ENCODE measurements around a stretch of chr13.

DNA sequence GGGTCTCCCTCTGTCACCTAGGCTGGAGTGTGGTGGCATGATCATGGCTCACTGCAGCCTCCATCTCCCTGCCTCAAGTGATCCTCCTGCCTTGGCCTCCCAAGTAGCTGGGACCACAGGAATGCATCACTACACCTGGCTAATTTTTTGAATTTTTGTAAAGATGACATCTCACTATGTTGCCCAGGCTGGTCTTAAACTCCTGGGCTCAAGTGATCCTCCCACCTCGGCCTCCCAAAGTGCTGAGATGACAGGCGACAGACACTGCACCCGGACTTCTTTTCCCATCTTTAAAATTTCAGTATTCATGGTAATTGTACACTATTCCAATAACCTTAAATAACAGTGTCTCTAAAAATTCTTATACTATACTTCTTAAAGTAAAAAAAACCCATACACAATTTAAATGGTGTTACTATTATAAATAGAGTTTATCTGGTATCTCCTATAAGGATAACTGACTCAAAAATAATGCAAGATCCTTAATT, 89.1 kb downstream of the ELF1 start:
- PRO-cap, result no peak

DNA sequence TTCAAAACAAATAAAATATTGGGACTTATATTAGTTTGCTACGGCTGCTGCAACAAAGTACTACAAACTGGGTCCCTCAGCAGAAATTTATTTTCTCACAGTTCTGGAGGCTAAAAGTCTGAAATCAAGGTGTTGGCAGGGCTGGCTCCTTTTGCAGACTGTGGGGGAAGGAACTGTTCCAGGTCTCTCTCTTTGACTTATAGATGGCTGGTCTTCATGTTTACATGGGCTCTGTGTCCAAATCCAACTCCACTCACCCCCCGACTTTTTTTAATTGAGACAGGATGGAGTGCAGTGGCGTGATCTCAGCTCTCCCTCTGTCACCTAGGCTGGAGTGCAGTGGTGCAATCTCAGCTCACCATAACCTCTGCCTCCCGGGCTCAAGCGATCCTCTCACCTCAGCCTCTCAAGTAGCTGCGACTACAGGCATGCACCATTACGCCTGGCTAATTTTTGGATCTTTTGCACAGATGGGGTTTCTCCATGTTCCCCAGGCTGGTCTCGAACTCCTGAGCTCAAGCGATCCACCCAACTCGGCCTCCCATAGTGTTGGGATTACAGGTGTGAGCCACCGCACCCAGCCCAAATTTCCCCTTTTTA, 54.8 kb downstream of the ELF1 start:
- PRO-cap, result no peak

GRCh38 chr13:40978675-40979270, 40.3 kb downstream of the ELF1 start:
- PRO-cap, result no peak

DNA sequence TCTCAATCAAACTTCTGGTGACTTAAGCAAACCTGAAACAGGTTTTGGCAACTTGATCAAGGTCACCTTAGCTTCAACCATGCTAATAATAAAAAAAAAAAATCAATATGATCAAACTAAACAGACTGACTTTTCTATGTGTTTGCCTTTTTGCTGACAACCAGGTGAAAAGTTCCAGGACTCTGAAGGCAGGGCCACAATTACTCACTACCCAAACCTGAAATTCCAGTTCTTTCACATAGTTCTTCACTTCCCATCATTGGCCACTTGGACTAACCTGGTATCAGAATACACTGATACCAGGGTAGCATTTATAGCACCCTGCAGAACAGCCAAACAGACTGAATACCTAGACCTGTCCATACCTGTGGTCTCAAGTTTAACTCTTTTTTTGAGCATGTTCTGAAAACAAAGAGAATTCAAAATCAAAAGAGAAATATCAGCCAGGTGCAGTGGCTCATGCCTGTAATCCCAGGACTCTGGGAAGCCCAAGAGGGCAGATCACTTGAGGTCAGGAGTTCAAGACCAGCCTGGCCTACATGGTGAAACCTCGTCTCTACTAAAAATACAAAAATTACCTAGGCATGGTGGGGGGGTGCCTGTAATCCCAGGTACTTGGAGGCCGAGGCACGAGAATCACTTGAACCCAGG, 25.1 kb downstream of the ELF1 start:
- PRO-cap, result no peak

GRCh38 chr13:40994709-40995658, 24.1 kb downstream of the ELF1 start:
- PRO-cap, result no peak

GRCh38 chr13:41024575-41025197, 5.6 kb upstream of the ELF1 start:
- PRO-cap, result no peak

DNA sequence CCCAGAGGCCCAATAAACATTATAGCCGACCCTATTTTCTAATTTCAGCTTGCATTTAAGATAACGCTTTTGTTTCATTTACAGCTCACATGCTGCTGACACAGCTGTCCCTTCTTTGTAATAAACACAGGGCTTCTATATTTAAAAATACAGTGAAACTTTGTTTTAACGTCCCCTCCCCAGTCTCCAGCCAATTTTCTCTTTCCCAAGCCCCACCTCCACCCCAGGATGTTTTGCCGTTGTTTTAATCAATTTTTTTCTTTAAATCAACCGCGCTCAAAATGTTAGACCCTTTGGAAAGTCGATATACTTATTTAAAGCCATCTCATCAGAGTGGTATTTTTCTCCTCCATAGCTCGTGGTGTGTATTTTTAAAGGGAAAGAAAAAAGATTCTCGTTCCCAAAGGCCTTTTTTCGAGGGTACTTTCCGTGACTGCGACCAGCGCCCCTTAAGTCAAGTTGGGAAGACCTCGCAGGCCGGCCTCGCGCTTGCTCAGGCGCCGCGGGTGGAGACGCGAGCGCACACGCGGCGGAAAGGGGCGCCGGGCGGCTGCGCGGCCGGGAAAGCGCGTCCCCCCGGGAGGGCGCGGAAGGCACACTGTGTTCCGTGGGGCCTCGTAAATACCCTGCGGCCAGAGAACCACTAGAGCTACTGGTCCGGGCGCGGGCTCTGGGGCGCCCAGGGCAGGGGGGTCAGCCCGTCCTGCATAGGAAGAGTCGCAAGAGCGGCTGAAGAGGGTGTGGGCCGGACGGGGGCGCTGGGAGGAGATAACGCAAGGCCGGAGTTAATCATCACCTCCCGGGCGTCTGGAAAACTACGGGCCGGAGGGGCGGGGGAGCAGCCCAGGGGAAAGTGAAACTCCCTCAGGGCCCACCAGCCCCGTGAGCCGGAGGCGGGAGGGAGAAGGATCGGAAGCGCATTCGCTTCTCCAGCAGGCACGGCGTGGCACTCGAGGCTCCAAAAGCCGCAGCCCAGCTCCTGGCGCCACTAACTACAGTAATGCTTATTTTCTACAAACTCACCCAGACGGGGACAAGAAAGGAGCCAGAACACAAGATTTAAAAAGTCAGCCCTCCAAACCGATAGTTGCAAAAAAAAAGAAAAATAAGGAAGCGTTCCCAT, 1.3 kb upstream of the WBP4 start:
- PRO-cap, result unidirectional peak, plus-strand start at position 885 of the sequence

DNA sequence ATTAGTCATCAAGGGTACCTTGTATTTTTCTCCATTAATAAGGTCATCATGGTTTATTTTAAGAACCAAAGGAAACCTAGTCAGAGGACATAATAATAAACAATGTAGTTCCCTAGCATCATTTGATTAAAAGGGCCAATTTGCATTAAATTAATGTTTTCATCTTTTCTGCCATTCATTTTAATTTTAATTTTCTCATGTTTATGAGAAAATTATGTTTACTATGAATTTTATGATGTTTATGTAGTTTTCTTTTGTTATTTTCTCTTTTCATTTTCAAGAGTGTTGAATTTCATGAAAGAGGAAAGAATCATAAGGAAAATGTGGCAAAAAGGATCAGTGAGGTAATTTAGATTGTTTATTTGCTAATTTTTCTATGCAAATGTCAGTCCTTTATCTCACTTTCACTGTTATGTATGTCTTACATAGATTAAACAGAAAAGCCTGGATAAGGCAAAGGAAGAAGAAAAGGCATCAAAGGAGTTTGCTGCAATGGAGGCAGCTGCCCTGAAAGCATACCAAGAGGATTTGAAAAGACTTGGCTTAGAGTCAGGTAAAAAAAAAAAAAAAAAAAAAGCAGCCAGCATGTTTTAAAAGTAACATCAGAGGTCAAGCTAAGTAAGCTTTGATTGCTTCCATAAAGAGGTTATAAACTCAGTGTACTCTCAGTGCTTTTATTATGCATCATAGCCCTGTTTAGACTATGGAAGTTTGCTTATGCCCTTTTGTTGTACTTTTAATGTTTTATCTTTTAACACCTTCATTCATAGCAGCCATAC, 3.6 kb downstream of the WBP4 start:
- PRO-cap, result no peak

DNA sequence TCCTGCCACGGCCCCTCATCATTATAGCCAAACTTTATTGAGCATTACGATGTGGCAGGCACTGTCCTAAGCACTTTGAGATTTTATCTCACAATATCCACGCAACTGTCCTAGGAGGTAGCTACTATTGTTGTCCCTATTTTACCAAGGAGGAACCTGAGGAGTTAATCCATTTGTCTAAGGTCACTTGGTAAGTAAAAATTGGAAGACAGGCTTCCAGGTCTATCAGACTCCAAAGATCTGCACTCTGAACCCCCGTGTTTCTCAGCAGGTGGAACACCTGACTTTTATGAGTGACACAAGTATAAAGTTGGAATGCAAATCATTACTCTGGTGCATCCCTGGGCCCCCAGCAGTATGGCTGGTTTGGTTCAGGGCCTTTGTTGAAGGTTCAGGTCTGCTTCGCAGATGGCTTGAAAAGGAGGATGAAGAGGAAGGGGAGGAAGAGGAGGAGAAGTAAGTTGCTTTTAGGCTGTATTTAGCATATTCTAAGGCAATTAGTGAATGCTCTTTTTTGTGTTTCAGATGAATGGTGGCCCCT, 46.0 kb downstream of the RGCC start:
- PRO-cap, result no peak

DNA sequence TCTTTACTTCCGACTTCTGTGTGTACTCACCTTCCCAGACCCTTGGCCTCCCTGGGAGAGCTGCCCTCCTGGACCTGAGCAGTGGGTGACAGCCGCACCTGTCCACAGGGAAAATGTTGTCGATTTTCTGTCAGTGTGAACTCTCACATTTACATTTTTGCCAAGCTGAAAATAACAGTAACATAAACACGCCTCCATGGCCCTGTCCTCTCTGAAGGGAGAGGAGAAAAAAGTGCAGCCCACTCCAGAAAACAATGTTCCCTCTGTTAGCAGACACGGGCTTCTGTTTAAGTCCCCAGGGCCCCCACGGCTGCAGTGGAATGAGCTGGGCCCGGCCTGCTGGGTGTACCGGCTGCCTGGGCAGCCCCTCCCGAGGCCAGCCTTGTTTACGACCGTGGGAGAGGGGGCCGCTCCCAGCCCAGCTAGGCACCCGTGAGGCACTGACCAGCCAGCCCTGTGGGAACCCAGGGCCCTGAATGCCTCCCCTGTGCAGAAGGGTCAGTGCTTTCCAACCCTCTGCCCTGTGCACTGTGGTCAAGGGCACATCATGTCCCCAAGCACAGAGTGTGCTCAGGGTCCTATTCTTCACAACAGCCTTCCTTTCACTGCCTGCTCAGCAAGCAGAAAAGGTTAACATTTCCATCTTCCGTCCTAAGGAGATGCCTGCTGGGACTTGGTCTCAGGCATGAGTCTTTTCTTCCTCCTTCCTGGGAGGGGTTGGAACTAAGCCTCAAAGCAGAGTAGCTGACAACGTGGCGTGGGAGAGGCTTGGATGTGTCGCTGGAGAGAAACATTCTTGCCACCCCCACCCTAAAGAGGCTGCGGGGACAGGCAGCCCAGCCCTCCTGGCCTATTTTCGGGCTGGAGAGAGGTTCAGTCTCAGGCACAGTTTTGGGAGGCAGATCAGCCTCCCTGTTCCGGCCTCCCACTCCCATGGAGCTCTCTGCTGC, 90.0 kb downstream of the RGCC start:
- PRO-cap, result no peak

DNA sequence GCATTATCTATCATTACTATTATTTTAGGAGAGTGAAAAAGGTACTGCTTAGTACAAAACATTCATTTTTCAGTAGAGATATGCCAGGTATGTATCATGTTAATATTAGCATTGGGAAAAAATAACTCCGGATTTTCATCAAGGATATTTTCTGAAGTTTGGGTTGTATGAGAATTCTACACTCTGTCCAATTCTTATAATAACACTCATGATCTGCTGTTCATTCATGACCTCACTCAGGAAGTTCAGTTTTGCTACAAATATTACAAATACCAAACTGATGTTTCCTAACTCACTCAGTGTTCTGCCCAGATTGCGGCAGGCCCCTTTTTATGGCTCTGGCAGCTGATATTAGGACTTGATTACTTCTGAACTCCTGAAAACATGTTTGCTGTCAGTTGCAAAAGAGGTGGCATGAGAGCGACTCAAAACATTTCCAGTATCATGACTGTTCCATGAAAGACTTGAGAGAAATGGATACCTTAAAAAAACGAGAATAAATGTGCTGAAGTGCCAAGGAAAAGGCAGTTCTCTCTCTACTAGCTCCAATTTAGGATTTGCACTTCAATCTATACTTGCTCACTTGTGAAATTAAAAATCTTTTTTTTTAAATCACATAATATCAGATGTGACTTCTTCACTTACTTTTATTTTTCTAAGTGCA, 188.0 kb downstream of the RGCC start:
- PRO-cap, result no peak

GRCh38 chr13:41694752-41695380, 237.5 kb downstream of the RGCC start:
- PRO-cap, result no peak

GRCh38 chr13:42272575-42272779, 525 bp downstream of the AKAP11 start:
- PRO-cap, result no peak

DNA sequence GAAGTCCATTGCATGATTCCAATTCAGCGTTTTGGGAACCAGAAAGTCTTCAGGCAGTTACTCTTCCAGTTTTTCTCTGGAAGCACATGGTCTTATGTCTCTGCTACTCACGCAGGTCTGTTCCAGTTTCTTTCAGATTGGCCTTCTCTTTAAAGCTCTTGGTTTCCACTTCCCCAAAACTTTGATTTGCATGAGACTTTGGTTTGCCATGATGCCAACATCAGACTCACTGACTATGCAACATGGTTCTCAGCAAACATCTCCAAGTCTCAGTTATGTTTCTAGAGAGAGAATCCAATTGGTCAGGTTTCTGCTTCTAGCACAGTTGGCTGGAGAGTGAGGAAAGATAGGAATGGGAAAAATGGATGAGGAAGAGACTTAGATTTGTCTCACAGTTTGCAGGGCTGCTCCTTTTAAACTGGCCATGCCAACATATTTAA, 3.2 kb downstream of the AKAP11 start:
- PRO-cap, result no peak

DNA sequence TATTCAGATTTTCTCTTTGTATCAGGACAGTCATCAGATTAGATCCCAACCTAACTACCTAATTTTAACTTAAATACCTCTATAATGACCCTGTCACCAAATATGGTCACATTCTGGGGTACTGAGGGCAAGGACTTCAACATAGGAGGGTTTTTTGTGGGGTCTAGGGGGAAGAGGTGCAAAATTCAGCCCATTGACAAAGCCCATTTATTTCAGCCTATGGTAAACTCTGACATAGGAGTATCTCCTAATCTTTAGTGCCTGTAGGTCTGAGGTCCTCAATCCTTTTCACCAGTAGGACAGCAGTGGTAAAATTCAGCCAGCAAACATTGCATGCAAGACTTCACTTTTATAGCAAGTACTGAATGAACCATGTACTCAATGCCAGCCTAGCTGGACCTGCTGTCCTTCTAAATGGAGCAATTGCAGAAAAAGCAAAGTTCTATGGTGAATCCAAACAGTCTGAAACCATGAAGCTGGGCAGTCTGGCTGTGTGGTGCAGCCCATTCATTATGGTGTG, 21.0 kb upstream of the TNFSF11 start:
- PRO-cap, result no peak

- PRO-cap, result no peak
These were observed 91.2 kb downstream of the FAM216B start for GRCh38 chr13:42872509-42873070.

GRCh38 chr13:42985789-42986316, 6.2 kb downstream of the EPSTI1 start:
- PRO-cap, result no peak

DNA sequence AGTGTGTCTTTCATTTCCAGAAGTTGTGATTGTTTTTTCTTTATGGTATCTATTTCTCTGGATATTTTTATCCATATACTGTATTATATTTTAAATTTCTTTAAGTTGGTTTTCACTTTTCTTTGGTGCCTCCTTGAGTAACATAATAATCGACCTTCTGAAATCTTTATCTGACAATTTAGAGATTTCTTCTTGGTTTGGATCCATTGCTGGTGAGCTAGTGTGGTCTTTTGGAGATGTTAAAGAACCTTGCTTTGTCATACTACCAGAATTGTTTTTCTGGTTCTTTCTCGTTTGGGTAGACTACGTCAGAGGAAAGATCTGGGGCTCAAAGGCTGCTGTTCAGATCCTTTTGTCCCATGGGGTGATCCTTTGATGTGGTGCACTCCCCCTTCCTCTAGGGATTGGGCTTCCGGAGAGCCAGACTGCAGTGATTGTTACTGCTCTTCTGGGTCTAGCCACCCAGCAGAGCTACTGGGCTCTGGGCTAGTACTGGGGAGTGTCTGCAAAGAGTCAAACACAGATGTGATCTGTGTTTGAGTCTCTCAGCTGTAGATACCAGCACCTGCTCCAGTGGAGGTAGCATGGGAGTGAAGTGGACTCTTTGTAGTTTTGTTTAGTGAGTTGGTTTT, 34.2 kb downstream of the DNAJC15 start:
- PRO-cap, result no peak

DNA sequence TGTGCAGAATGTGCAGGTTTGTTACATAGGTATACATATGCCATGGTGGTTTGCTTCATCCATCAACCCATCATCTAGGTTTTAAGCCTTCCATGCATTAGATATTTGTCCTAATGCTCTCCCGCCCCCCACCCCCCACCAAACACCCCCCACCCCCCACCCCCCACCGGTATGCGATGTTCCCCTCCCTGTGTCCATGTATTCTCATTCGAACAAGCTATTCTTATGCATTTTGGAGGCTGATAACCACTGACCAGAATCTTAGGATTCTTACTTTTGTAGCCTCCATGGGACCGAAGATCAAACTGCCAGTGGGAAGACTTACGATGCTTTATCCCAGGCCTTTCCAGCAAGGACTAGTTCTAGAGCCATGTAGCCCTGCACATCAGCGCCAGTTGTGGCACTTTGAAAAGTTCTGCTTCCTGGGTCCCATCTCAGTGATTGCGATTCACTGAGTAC, 18.7 kb upstream of the ENOX1 start:
- PRO-cap, result no peak

DNA sequence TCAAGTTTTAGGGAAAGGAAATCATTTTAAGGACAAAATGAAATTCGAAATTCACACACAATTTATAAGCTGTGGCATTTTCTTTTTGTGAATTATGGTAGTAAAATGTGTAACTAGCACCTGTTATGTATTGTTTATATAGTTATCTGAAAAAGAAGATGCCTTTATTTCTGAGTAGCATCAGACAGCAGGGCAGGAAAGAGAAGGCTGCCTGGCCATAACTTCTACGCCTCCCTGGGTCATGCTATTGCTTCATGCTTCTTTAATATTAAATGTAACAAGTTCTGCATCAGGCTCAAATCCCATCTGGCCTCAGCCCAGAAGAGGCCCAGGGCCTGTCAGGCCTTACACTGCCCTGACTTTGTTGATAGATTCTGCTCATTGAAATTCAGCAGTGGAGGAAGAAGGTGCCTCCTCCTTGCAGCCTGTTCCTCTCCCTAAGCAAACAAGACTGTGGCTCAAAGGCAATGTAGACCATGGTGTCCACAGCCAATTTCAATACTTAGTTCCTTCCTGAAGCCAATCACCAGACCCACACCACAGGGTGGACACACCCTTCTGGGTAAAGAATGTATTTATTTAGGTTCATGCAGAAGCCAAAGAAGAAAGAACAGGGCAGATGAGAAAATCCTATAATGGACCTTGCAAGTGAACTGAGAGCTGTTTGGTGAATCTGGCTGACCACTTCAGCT, 59.3 kb downstream of the LACC1 start:
- PRO-cap, result no peak